Uterus (tissue), 7 donors: ENCODE results near the genes VSTM1, NDUFA3, TFPT, RPS9, LILRB5, LILRB1 and KIR3DL3.

DNA sequence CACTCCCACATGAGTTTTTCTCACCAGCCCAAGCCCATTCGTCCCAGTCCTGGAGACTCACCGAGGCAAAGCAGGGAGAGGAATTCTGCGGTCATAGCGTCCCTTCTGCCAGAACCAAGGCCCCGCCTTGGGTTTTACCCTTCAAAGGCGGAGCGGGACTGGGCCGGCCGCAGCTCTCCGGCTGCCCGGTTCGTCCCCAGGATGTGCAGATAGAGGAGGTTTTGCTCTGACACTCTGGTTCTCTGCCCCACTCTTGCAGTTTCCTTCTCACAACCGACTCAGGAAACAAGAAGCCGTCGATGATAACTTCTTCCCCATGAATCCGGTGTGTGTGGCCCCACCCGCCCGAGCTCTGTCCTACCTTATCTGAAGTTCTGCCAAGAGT lies at the start of gene VSTM1:
Gene VSTM1 (minus strand): TSS at position 215 of the 385 bp plus-strand sequence.
- PRO-cap, 4 experiments: no peak in any of the 4 experiments
- RAMPAGE, long total RNA, 2 experiments: no peak in any of the 2 experiments
- RRBS: 68% methylated on average over 5 of the region's 18 CpGs

GRCh38 chr19:54102322-54102963 lies at the start of gene NDUFA3:
Gene NDUFA3, plus strand, starts transcription at chr19:54102855.
- PRO-cap, 4 experiments: peak in 4 of 4 experiments; most common plus-strand start chr19:54102867 (in 2); most common minus-strand start chr19:54102671 (in 2)
- RAMPAGE, long total RNA, 2 experiments: start-site peak on the plus strand in 1 of 2 experiments, at chr19:54102851-54102887 at its widest, 285 to 527 reads per replicate
- RRBS: 17% methylated on average over 4 of the region's 48 CpGs

GRCh38 chr19:54114773-54116003 lies at the start of gene TFPT:
Gene TFPT, minus strand, starts transcription at chr19:54115657.
- PRO-cap, 4 experiments: peak in 4 of 4 experiments; most common plus-strand start chr19:54115777 (in 4); most common minus-strand start chr19:54115657 (in 4)
- RAMPAGE, long total RNA, 2 experiments: start-site peak on the plus strand in 2 of 2 experiments, at chr19:54115748-54115785 at its widest, 94 to 608 reads per replicate; start-site peak on the minus strand in 1 of 2 experiments, at chr19:54115273-54115345 at its widest, 24 reads per replicate
- RRBS: 0% methylated on average over 6 of the region's 61 CpGs

DNA sequence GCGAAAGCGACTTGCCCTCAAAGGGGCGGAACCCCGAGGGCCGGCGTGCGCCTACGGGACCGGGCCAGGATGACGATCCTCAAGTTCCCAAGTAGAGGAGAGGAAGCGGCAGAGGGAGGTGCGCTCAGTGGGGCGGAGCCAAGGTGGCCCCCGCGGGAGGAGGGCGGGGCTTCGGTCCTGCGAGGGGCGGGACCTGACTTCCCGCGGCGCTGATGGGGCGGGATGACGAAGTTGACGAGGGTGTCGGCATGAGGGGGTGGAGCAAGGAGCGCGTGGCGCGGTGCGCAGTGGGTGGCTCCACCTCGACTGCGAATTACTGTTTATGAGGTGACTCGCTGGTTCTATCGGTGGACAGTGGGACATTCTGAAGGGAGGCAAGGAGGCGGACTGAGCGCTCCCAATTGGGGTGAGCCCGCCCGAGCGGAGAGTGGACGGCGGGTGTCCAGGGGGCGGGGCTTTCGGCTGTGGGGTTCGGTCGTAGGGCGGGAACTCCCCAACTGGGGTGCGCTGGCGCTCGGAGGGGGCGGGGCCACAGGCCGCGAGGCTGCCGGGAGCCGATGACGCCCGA lies 749 bp upstream of the MBOAT7 start:
- PRO-cap, 4 experiments: peak in 4 of 4 experiments; most common plus-strand start position 20 of the sequence (in 3); most common minus-strand start position 533 of the sequence (in 4)
- RAMPAGE, long total RNA, 2 experiments: no peak in any of the 2 experiments
- RRBS: 4% methylated on average over 4 of the region's 57 CpGs

DNA sequence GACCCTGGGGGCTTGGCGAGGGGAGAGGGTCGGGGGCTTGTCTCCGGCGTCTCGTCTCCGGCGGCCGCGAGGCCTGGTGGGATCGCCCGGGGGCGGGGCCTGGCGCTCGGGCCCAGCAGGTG lies 148 bp upstream of the TSEN34 start:
- PRO-cap, 4 experiments: peak in 4 of 4 experiments; most common minus-strand start position 75 of the sequence (in 4)
- RAMPAGE, long total RNA, 2 experiments: no peak in any of the 2 experiments
- RRBS: 3% methylated on average over 4 of the region's 14 CpGs

- PRO-cap, 4 experiments: peak in 4 of 4 experiments; most common plus-strand start chr19:54200858 (in 4); most common minus-strand start chr19:54200725 (in 4)
- RAMPAGE, long total RNA, 2 experiments: no peak in any of the 2 experiments
- RRBS: 2% methylated on average over 12 of the region's 60 CpGs
Measured at GRCh38 chr19:54200573-54201379, at the start of gene RPS9. Gene RPS9, plus strand, starts transcription at chr19:54200858.

- PRO-cap, 4 experiments: no peak in any of the 4 experiments
- RAMPAGE, long total RNA, 2 experiments: no peak in any of the 2 experiments
- RRBS: no CpG with 5 or more reads among the region's 28 CpGs
Measured at GRCh38 chr19:54205955-54206575, 5.4 kb downstream of the RPS9 start.

DNA sequence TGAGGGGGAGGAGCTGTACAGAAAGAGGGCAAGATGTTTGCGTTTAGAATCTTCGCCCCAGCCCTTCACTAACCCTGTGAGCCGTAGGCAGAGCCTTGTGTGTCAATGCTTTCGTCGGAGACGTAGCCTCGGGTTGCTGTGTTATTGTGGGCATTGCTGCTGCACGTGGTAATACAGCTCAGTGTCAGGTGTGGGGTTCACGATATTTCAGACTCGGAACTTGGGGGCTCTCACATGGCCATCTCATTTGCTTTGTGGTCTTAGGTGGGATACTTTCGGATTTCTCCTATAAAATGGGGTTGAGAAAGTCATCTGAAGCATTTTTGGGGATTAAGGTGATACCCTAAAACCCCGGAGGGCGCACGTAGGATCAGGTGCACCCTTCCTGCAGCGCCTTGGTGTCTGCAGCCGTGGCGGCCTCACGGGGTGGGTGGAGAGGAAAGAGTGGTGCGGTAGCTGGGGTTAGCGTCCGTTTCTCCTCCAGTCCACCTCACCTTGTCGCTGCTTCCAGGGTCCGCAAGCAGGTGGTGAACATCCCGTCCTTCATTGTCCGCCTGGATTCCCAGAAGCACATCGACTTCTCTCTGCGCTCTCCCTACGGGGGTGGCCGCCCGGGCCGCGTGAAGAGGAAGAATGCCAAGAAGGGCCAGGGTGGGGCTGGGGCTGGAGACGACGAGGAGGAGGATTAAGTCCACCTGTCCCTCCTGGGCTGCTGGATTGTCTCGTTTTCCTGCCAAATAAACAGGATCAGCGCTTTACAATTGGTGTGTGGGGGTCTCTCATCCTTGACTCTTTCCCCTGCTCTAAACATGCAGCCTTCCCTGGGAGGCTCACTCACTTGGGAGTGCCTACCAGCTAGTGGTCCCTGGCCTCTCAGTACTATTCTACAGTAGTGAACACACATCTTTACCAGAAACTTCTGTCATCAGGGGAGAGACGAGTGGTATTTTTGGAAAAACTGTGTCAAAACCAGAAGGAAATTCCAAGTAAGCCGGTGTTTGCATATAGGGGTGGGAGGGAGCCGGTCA lies 6.5 kb downstream of the RPS9 start:
- PRO-cap, 4 experiments: no peak in any of the 4 experiments
- RAMPAGE, long total RNA, 2 experiments: no peak in any of the 2 experiments
- RRBS: no CpG with 5 or more reads among the region's 39 CpGs

DNA sequence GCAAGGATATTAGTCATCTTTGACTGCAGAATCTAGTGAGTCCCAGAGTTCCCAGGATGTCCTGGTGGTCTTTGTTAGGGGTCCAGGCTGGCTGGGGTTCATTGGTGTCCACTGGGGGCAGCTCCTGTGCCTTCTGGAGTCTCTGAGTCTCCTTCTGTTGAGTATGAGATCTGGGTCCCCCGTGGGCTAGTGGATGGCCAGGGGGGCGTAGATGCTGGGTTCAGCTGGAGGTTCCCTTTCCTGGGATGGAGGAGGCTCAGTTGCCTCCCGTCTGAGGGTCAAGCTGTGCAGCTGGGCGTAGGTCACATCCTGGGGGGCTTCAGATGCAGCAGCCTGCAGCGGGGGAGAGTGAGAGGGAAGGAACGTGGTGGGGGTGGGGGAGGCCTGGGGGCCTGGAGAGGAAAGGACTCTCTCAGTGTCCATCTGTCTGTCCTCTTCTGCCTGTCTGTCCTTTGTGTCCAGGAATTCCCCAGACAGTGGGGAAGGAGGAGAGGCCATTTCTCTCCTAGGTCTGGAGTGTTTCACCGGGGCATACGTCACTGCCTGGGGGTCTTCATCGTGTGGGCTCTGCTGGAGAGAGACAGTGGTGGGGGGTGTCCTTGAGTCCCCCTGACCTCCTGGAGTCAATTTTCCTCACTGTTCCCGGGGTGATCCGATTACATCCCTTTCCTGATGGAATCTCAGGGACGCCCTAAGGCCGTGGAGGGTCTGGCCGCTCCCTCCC lies 6.3 kb downstream of the LILRB5 start:
- PRO-cap, 4 experiments: no peak in any of the 4 experiments
- RAMPAGE, long total RNA, 2 experiments: start-site peak on the minus strand in 1 of 2 experiments, centred at position 223 of the sequence, 6 reads per replicate
- RRBS: no CpG with 5 or more reads among the region's 14 CpGs

- PRO-cap, 4 experiments: no peak in any of the 4 experiments
- RAMPAGE, long total RNA, 2 experiments: start-site peak on the minus strand in 1 of 2 experiments, at chr19:54257245-54257256 at its widest, 13 reads per replicate
- RRBS: no CpG with 5 or more reads among the region's 12 CpGs
Measured at GRCh38 chr19:54257129-54257762, at the start of gene LILRB5. Gene LILRB5, minus strand, starts transcription at chr19:54257273.

DNA sequence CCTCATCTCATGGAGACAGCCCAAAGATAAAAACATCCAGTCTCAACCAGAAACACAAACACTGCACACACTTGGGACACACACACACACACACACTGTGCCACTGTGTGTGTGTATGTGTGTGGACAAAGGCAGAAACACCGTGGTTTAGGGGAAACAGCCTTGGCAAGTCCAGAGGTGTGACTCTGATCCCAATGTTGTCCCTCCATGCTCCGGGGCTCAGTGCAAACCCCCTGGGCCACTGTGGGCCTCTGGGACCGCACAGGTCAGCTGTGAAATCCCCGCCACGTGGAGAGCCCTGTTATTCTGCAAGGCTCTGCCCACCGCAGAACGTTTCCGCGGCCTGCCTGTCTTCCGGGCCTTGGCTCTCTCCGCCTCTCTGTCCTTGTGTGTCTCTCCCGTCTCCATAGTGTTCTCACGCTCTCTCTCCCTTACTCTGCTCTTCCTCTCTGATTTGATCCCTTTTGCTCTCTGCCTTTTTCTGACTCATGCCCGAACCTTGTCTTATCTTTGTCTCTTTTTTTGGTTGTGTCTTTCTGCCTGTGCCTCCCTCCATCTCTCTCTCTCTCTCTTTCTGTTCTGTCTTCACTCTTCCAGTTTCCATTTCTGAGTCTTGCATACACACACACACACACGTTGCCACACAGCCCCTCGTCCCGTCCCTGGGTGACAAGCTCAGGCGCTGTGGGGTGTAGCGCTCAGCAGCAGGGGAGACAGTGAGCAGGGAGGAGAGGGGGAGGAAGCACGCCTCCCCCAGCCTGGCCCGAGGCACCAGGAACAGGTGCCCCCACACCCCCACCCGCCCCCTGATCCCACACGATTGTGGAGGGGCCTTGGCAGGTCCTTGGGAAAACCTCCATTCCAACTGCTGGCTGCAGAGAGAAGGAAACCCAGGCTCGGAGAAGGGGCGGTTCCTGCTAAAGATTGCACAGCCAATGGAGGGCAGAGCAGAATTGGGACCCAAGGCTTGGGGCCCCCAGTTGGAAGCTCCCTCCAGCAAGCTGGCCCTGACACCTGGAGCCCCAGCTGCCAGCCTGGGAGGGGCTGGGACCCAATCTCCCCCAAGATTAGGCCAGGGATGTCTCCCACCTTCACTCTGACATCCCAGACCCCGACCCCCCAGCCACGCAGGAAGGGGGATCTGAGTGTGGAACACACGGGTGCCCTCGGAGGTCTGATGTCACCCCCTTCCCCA lies 3.1 kb downstream of the TTYH1 start:
- PRO-cap, 4 experiments: no peak in any of the 4 experiments
- RAMPAGE, long total RNA, 2 experiments: no peak in any of the 2 experiments
- RRBS: no CpG with 5 or more reads among the region's 29 CpGs

DNA sequence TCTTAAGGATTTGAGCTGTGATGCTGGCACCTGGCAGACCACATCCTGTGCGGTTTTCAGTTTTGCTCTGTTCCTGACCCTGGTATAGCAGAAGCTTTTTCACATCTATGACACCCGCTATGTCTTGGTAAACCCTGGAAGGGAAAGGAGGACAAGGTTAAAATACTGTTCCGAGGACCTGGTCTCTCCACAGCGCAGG lies 4.9 kb upstream of the LAIR2 start:
- PRO-cap, 4 experiments: no peak in any of the 4 experiments
- RAMPAGE, long total RNA, 2 experiments: no peak in any of the 2 experiments
- RRBS: no CpG with 5 or more reads among the region's 4 CpGs

- PRO-cap, 4 experiments: peak in 2 of 4 experiments; most common minus-strand start chr19:54627995 (in 2)
- RAMPAGE, long total RNA, 2 experiments: no peak in any of the 2 experiments
- RRBS: no CpG with 5 or more reads among the region's 5 CpGs
Measured at GRCh38 chr19:54627877-54628281, 2.4 kb upstream of the LILRB1 start.

DNA sequence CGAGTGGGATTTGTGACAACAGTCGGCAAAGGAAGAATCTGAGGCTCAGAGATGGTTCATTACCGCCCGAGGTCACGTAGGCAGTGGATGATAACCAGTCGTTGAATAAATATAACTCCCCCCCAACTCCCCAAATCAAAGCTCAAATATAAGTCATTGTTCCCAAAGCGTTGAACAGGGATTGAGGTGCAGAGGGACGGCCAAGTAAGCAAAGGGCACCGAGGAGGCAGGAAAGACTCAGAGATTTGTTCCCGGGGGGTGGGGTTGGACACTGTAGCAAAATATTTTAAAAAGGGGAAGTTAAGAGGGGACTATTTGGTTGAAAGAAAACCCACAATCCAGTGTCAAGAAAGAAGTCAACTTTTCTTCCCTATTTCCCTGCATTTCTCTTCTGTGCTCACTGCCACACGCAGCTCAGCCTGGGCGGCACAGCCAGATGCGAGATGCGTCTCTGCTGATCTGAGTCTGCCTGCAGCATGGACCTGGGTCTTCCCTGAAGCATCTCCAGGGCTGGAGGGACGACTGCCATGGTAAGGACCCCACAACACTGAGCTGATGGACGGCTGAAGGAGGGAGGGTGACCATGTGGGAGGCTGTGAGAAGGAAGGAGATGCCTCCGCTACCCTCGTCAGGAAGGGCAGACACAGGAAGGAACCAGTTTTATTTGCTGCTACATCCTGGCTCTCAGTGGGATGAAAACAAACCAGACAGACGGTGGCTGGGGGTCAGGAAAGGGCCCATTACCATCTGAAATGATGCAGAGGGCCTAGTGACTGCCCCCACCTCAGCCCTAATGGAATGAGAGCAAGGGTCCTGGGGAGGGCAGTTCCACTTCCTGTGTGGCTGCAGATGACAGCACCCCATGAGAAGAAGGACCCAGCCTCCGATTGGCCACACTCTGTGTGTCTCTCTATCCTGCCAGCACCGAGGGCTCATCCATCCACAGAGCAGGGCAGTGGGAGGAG lies at the start of gene LILRB1:
Gene LILRB1 (plus strand): TSS at position 381 of the 965 bp plus-strand sequence.
- PRO-cap, 4 experiments: peak in 1 of 4 experiments; most common plus-strand start position 381 of the sequence (in 1)
- RAMPAGE, long total RNA, 2 experiments: start-site peak on the plus strand in 1 of 2 experiments, centred at position 390 of the sequence, 31 reads per replicate
- RRBS: no CpG with 5 or more reads among the region's 21 CpGs

DNA sequence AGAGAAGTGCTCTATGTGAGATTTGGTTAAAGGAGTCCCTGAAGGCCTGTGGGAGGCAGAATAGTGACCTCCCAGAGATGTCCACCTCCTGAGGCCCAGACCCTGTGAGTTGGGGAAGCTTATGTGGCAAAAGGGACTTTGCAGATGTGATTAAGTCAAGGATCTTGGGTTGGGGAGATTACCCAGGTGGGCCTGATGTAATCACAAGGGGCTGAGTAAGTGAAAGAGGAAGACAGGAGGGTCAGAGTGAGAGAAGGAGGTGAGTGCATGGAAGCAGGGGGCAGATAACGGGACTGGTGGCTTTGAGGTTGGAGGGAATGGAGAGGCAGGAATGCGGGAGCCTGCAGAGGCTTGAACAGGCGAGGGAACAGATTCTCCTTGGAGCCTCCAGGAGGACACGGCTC lies 698 bp upstream of the LILRB4 start:
- PRO-cap, 4 experiments: no peak in any of the 4 experiments
- RAMPAGE, long total RNA, 2 experiments: no peak in any of the 2 experiments
- RRBS: no CpG with 5 or more reads among the region's 4 CpGs

- PRO-cap, 4 experiments: no peak in any of the 4 experiments
- RAMPAGE, long total RNA, 2 experiments: no peak in any of the 2 experiments
- RRBS: no CpG with 5 or more reads among the region's 11 CpGs
Measured at GRCh38 chr19:54724124-54724669, at the start of gene KIR3DL3. Gene KIR3DL3, plus strand, starts transcription at chr19:54724442.

- PRO-cap, 4 experiments: no peak in any of the 4 experiments
- RAMPAGE, long total RNA, 2 experiments: no peak in any of the 2 experiments
- RRBS: no CpG with 5 or more reads among the region's 9 CpGs
Measured at GRCh38 chr19:54792856-54793473, 10.4 kb upstream of the KIR2DL4 start.

- PRO-cap, 4 experiments: peak in 2 of 4 experiments; most common plus-strand start chr19:55071329 (in 1); most common minus-strand start chr19:55071121 (in 2)
- RAMPAGE, long total RNA, 2 experiments: no peak in any of the 2 experiments
- RRBS: no CpG with 5 or more reads among the region's 10 CpGs
Measured at GRCh38 chr19:55070972-55071526, 4.6 kb upstream of the EPS8L1 start.

DNA sequence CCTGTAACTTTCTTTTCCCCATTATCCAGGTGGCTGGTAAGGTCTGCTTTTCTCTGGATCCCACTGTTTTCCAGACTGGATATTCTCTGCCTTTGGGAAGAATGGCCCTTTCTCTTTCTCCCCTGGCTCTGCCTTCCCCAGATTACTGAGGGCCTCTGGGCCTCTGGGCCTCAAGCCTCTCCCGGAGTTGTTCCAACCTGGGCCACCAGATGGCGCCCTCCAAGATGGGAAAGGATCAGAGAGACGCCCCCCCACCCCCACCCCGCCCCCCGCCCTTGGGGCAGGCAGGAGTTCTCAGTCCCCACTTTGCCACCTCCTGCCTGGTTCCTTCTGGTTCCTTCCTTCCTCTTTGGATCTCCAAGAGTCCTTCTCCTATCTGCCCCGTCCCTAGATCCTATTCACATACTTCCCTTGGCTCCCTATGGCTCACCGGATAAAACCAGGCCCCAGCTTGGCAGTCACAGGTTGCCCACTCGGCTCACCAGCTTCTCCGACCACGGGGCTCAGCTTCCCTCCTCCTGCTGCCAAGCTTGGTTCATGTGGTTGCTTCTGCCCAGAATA lies 13.0 kb downstream of the EPS8L1 start:
- PRO-cap, 4 experiments: peak in 2 of 4 experiments; most common plus-strand start position 262 of the sequence (in 1); most common minus-strand start position 144 of the sequence (in 2)
- RAMPAGE, long total RNA, 2 experiments: no peak in any of the 2 experiments
- RRBS: no CpG with 5 or more reads among the region's 10 CpGs

GRCh38 chr19:55095902-55096452 lies 20.3 kb downstream of the EPS8L1 start:
- PRO-cap, 4 experiments: no peak in any of the 4 experiments
- RAMPAGE, long total RNA, 2 experiments: start-site peak on the minus strand in 1 of 2 experiments, at chr19:55096033-55096477 at its widest, 40 reads per replicate
- RRBS: 74% methylated on average over 10 of the region's 20 CpGs